Right ventricle myocardium (tissue), 1 donor: ENCODE measurements around the gene NCF2.

- PRO-cap, 2 experiments: no peak in any of the 2 experiments
Observed at GRCh38 chr1:183235050-183235554, 49.0 kb downstream of the LAMC2 start.

GRCh38 chr1:183304495-183305124, 113.6 kb downstream of the NMNAT2 start:
- PRO-cap, 2 experiments: no peak in any of the 2 experiments

- PRO-cap, 2 experiments: peak in 1 of 2 experiments; most common minus-strand start chr1:183327907 (in 1)
Observed at GRCh38 chr1:183327547-183328069, 90.6 kb downstream of the NMNAT2 start.

DNA sequence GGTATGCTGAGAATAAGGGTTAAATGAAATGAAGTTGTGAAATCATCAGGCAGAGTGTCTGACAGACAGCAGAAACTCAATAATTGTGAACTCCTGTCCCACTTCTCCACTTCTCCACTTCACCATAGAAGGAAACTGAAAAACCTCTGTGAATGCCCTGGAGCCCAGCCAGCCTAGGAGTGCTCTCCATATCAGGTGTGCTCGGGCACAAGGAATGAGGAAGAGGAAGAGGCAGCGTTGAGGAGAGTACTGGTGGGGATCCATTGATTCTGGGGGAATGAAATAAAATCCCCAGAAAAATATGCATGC, 47.8 kb downstream of the NMNAT2 start:
- PRO-cap, 2 experiments: no peak in any of the 2 experiments

- PRO-cap, 2 experiments: no peak in any of the 2 experiments
Observed at GRCh38 chr1:183580237-183580741, 10.0 kb downstream of the NCF2 start.

- PRO-cap, 2 experiments: no peak in any of the 2 experiments
Observed at GRCh38 chr1:183588692-183589351, 1.4 kb downstream of the NCF2 start.

- PRO-cap, 2 experiments: no peak in any of the 2 experiments
Observed at GRCh38 chr1:183589801-183591016, at the start of gene NCF2. Gene NCF2, minus strand, starts transcription at chr1:183590459.

GRCh38 chr1:183806159-183806730, 1.3 kb downstream of the RGL1 start:
- PRO-cap, 2 experiments: no peak in any of the 2 experiments

DNA sequence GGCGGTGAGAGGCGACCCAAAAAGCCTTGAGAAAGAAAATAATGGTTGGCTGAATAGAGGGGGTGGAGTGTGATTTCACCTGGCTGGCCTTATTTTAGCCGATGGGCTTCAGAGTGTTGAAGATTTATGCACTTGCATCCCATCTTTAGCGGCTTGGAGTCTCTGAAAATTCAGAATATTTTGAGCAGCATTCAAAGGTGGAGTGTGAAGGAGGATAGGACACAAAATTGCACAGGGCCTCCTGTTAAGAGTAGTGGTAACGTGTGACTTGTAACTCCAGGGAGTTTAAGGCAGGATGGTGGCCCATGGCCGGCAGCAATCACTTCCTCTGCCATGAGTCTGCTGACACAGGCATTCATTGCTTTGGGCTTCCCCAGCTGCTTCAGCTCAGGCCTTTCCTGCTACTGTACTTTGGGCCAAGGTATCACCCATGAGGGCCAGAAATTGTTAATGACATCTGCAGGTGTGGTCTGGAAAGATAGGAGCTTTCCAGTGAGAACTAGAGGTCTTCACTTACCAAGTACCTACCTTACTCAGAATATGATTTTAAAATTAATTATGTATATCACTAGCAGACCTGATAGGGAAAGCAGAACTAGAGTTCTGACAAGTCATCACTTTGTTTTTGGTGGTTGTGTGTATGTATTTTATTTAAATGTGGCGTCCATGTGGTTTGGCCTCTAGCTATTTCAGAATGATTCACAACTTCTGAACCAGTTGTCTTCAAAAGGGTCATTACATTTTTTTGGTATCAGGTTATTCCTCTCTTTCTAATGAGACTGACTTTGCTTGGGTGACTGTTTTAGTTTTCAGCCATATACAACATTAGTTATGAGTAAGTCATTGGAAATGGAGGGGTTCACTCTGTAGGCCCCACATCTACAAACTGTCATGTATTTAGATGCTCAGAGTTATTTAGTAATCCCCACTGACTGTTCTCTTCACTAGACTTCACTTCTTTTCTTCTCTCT, 2.6 kb downstream of the RGL1 start:
- PRO-cap, 2 experiments: no peak in any of the 2 experiments

DNA sequence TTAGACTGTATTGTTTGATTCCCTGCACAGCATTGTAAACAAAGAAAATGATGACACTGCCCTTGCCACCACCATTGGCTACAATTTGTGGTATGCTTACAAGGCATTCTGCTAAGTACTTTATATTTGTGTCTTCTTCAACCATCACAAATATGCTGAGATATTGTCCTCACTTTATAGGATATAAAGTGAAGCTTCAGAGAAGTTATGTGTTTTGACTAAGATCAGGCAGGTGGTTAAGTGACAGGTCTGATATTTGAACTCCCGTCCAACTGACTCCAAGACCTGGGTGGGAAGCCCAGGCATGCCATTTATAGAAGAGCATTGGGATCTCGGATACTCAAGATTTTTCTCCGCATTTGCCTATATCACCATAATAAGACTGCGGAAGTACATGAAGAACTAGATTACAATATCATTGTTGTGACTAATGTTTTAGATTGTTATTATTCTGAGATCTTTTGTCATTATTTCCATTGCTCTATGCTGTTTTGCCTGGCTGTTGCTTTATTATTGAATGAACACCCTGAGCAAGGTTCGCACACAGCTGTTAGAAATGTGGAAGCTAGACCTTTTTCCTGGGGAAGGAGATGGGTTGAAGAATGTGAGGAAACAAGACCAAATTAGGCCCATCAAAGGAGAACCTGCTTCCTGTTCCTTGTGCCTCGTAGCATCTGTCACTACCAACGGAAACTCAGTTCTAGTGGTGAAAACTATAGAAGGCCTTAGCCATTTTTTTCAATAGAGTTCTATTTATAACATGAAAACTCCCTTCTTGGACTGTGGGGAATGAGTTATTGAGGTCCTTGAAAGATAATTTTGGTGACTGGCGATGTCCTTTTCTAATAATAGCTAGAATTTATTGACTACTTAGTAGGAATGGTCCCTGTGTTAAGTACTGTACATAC, 68.6 kb downstream of the RGL1 start:
- PRO-cap, 2 experiments: no peak in any of the 2 experiments

DNA sequence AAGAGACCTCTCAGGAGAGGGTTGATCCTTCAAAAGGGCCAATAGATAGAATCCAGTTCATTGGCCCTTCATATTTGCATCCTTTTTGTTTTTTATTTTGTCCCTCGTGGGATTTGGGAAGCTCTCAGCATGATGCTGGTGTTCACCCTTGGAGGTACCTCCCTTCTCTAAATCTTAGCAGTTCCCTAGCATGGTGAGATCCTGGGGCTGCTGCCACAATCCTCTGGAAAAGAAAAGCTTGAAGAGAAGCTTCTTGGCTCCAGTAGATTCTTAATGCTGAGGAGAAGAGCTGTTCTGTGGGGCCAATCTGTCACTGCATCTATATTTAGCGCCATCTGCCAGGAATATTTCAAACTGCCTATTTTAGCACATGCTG, 91.7 kb downstream of the TSEN15 start:
- PRO-cap, 2 experiments: no peak in any of the 2 experiments

DNA sequence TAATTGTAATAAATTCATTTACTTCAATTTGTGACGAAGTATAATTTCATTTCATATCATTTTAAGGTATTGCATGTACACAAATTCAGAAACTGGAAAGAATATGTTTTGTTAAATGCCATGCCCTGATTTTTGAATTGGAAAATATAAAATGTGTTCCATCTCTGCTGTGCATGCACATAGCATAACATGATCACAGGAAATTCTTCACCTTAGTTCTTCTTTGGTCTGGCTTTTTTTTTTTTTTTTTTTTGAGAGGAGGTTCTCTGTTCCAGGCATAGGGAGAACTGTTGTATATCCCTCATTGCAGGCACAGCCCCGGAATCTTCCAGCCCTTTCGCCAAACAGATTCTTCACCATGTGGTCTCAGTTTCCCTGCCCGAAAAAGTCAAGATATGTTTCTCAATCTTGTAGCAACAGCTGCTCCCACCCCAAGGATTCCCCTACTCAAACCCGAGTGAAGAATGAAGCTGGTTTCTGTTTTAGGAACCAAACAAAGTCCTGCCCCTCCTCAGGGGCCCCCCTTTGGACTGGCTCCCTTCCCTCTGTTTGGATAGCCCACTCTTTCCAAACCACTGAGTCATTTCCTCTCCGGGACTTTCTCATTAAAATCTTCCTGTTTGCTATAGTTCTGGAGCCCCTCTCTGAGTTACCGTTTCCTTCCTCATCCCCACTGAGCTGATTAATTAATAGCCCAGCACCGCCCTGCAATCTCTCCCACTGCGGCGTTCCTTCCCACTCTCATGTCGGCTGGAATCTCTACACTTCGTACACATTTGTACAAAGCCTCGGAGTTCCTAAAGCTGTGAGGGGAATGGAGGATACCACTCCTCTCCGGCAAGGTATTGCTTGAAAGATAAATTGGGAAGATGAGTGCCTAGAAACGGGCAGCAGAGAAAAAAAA, 100.9 kb downstream of the TSEN15 start:
- PRO-cap, 2 experiments: peak in 2 of 2 experiments; most common plus-strand start position 710 of the sequence (in 2); most common minus-strand start position 459 of the sequence (in 1)

DNA sequence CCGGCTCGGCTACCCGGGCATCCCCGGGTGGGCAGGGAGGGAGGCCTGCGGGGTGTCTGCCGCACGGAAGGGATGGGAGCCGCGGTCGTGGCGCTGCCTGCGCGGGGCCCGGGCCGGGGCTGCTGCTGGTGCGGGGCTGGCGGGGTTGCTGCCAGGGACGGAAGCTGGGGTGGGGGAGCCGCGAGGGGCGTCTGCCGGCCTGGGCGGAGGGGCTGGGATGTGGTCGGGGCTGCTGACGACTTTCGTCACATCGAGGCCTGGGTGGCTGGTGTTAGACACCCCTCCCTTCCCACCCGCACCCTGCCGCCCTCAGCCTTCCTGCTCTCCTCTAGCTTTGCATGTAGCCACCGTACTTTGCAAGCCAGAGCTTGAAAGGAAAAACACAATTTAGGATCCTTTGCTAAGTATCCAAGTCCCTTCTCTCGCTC, 610 bp downstream of the C1orf21 start:
- PRO-cap, 2 experiments: no peak in any of the 2 experiments

DNA sequence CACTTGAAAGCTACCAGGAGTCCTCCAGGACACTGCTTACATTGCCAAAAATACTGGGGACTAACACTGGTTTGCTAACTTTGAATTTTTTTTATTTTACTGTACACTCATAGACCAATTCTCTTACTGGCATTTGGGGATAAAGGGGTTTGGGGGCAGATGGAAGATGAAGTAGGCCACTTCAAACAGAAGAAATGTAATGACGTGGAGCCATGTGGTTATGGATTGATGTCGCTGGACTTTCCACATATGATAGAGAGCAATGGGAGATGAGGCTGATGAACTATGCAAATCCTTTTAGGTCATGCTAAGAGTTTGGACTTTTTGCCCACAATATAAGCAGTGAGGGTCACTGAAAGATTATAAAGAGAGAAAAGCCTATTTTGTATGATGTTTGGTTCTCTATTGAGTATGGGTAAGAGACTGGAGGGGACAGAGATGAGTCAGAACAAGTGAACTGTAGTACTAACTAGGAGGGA, 9.1 kb downstream of the C1orf21 start:
- PRO-cap, 2 experiments: no peak in any of the 2 experiments

- PRO-cap, 2 experiments: no peak in any of the 2 experiments
Observed at GRCh38 chr1:184690472-184691131, 64.1 kb downstream of the EDEM3 start.

DNA sequence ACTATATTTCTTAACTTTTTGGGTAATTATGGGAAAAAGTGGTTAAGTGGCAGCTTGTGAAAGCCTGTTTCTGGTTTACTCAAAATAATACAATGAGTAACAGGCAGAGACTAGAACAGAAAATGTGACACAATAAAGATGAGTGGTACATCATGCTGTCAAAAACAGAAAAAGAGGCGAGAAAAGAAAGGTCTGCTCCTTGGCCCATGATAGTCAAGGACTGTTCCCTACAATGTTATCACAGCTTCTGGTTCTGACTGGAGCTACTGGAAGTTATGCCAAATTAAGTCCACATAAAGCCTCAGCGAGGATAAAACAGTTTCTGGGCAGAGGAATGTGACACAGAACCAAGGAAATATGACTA, 92.1 kb downstream of the NIBAN1 start:
- PRO-cap, 2 experiments: no peak in any of the 2 experiments

- PRO-cap, 2 experiments: no peak in any of the 2 experiments
Observed at GRCh38 chr1:184892143-184892563, 82.2 kb downstream of the NIBAN1 start.

DNA sequence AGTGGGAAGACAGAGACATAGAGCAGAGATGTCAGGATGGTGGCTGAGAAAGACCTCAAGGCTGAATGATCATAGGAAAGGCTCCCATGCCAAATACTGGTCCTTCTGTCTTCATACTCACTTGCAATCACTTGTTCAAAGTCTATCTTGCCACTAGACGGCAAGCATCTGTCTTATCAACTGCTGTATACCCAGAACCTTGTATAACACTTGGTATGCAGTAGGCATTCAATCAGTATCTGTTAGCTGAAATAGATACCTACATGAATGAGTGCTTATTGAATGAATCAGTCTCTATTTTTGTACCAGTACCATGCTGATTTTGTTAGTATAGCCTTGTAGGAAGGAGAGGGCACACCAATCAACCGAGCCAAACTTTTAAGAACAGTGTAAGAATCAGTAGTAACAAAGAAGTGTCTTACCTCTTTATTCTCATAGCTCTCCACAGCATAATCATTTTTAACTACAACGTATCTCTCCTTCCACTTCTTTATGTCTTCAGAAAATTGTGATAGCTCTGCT, 80.6 kb downstream of the NIBAN1 start:
- PRO-cap, 2 experiments: no peak in any of the 2 experiments

GRCh38 chr1:185139999-185140577, 16.7 kb downstream of the TRMT1L start:
- PRO-cap, 2 experiments: no peak in any of the 2 experiments

DNA sequence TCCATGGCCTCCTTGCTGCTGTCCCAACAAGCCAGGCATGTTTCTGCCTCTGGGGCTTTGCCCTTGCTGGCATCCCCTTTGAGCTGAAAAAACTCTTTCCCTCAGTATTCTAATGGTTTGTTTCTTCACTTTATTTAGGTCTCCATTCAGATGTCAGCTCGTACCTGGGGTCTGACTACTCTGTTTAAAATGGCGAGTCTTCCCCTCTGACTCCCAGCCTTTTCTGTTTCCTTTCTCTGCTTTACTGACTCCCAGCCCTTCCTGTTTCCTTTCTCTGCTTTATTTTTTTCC, 8.7 kb downstream of the SWT1 start:
- PRO-cap, 2 experiments: no peak in any of the 2 experiments